Testis (tissue), 5 donors: Measurements from ENCODE around the genes SYMPK and GNG8.

DNA sequence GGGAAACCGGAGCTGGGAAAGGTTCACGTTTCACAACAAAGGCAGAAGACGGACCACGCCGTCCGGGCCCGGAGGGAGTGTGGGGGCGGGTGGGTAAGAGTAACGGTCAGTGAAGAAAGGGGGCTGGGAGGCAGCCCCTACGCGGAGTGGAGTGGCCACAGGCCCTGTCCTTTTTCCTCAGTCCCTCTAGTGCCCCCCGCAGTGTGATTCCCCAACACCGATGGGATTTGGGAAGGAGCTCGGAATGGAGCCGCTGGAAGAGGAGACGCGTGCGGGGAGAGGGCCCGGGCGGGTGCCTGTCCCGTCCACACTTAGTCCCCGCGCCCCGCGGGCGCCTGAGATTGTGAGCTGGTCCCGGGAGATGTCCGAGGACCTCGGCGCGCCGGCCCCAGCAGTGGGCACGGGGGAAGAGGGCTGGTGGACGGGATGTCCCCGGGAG lies 1.5 kb downstream of the SIX5 start:
- PRO-cap, 3 experiments: peak in 3 of 3 experiments; most common plus-strand start position 33 of the sequence (in 3)
- RAMPAGE, long total RNA, 2 experiments: no peak in any of the 2 experiments
- RRBS: 3% methylated on average over 19 of the region's 35 CpGs

DNA sequence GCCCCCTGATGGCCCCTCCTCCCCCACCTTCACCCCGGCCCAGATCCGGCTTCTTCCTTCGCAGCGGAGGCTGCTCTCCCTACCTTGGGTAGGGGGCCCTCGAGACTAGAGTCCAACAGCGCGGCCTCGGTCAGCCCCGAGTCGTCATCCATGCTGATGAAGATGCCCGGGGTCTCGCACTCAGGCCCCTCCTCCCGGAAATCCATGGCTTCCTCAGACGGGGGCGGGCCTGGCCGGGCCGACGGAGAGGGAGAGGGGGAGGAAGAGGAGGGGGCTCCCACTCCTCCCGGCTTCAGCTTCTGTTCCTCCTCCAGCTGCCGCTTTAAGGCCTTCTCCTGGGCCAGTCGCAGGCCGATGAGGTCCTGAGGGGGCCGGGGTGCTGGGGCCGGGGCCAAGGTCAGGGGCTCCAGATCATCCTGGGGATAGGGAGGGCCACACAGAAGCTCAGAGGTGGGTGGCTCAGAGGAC lies 694 bp upstream of the RSPH6A start:
- PRO-cap, 3 experiments: peak in 2 of 3 experiments; most common minus-strand start position 294 of the sequence (in 2)
- RAMPAGE, long total RNA, 2 experiments: no peak in any of the 2 experiments
- RRBS: 13% methylated on average over 16 of the region's 24 CpGs

DNA sequence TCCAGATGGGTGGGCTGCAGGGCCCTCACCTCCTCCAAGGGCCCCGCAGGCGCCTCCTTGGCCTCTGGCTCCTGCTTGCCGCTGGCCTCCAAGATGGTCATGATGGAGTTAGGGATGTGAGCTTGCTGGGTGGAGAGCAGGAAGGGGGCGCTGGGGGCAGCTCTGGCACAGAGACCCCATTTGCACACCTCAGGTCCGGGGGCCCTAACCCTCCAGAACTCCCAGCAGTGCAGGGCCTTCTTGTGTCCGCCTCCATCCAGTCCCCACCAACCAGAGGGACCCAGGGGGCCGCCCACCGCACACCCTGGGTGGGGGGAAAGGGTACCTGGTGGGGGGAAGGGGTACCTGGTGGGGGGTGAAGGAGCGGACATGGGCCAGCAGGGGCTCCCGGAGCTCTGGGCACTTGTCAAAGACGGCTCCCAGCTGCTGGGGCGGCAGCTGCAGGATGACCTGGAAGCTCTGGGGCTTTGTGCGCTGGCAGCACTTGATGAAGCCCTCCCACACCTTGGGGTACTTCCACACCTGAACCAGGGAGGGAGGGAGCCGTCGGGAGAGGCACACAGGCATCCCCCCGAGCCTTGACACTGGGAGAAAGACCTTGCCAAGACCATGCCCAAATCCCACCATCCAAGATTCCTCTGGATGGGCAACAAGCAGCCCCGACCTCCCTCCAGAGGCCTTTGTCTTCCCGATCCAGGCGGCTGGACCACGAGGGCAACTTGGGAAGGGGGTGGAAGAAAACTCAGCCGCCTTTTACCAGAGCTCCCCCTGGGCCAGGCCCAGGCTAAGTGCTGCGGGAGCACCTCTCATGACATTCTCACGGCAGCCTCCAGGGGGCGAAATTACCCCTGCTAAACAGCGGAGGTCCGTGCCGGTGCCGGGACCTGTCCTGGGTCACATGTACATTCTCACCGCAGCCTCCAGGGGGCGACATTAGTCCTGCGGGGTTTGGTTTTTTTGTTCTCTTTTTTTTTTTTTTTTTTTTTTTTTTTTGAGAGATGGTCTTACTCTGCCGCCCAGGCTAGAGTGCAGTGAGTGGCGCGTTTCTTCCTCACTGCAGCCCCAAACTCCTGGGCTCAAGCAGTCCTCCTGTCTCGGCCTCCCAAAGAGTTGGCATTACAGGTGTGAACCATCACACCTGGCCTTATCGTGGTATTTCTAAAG lies 1.7 kb upstream of the RSPH6A start:
- PRO-cap, 3 experiments: peak in 2 of 3 experiments; most common minus-strand start position 786 of the sequence (in 2)
- RAMPAGE, long total RNA, 2 experiments: no peak in any of the 2 experiments
- RRBS: no CpG with 5 or more reads among the region's 36 CpGs

DNA sequence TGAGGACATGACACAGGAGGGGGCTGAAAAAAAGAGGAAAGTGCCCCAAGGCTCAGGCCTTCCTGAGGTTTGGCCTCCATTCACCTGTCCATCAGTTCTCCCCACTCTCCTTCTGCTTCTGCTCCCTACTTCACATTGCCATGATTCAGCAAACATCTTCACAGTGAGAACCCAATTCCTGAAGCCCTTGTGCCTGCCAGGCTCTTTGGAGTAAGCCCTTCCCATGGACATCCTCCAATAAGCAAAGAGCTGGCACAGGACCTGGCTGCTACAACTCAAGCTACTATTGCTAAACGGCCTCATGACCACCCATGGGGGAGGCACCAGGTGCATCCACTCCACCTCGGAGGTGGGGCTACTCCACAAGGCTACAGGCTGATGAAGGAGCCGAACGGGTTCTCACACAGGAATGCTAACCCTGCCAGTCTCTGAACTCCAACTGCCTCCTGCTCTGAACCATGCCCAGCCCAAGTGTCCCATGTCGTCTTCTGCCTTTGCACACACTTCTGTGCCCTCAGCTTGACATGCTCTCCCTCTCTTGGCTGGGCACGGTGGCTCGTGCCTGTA lies 10.0 kb downstream of the SYMPK start:
- PRO-cap, 3 experiments: no peak in any of the 3 experiments
- RAMPAGE, long total RNA, 2 experiments: no peak in any of the 2 experiments
- RRBS: no CpG with 5 or more reads among the region's 7 CpGs

DNA sequence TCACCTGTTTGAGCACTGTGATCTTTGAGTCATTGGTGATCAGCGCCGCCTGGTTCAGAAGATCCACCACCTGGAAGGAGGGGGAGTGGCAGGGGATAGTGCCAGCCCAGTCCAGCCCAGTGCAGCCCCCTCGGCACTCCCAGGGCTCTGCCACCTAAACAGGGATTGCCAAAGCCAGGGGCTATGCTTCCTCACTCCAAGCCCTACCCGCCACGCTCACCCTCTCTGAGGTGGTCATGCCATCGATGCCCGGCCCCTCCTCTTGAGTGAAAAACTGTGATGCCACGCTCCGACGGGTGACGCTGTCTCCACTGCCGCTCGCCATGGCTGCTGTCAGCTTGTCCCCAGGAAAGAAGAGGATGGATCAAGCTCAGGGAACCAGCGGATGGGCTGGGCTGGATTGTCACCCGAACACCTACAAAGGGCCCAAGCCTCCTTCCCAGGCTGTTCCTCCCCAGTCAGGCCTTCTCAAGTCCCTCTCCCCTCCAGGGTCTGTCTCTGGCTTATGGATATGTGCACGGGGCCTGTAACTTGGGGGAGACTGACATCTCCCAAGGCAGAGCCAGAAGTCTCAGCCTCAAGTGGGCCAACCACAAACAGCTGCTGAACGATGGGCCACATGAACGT lies 8.7 kb downstream of the SYMPK start:
- PRO-cap, 3 experiments: no peak in any of the 3 experiments
- RAMPAGE, long total RNA, 2 experiments: no peak in any of the 2 experiments
- RRBS: no CpG with 5 or more reads among the region's 18 CpGs

- PRO-cap, 3 experiments: no peak in any of the 3 experiments
- RAMPAGE, long total RNA, 2 experiments: start-site peak on the minus strand in 1 of 2 experiments, at chr19:45862099-45862339 at its widest, 26 reads per replicate
- RRBS: no CpG with 5 or more reads among the region's 5 CpGs
These were observed 1.1 kb downstream of the SYMPK start for GRCh38 chr19:45861869-45862242.

DNA sequence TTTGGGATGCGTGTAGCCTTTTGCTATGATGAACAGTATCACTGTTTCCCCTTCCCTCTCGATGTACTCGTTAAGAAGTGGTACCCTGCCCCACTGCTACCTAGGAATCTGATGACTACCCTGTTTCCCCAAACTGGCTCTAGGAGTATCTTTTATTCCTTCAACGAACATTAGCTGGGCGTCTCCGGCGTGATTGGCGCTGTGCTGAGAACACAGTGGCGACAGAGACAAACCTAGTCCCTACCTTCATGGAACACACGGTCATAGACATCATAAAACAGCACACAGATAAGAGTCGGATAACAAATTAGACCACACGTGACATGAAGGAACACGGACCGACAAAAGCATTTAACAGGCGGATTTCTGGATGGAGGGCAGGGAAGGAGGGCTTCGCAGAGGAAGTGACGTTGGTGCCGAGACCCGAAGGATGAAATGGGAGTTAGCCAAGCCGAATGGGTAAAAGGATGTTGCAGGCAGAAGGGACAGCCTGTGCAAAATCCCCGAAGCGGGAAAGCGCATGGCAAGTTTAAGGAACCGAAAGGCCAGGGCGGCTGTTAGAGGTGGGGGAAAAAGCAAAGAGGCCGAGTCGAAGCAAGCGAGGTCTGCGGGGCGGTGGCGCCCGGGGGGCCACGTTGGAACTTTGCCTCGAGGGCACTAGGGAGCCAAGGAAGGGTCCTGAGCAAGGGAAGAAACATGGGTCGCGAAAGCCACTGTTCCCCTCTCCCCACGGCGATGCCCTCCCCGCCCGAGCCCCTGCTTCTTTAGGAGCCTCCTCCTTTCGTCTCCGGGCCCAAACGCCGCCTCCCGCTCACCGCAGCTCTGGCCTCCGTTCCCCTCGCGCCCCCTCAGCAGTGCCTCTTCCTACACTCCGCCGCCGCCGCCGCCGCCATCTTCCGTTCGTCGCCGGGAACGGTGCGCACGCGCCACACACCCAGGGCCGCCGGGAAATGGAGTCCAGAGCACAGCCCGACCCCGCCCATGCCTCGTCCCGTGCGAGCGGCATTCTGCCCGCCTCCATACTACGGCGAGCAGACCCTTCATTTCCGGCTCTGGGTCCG lies at the start of gene SYMPK:
Gene SYMPK, minus strand, starts transcription at position 905 of the 1,061 bp plus-strand sequence.
- PRO-cap, 3 experiments: peak in 3 of 3 experiments; most common plus-strand start position 462 of the sequence (in 3); most common minus-strand start position 905 of the sequence (in 3)
- RAMPAGE, long total RNA, 2 experiments: start-site peak on the minus strand in 2 of 2 experiments, centred at positions 888 to 889 of the sequence, 367 to 372 reads per replicate
- RRBS: 1% methylated on average over 12 of the region's 76 CpGs

DNA sequence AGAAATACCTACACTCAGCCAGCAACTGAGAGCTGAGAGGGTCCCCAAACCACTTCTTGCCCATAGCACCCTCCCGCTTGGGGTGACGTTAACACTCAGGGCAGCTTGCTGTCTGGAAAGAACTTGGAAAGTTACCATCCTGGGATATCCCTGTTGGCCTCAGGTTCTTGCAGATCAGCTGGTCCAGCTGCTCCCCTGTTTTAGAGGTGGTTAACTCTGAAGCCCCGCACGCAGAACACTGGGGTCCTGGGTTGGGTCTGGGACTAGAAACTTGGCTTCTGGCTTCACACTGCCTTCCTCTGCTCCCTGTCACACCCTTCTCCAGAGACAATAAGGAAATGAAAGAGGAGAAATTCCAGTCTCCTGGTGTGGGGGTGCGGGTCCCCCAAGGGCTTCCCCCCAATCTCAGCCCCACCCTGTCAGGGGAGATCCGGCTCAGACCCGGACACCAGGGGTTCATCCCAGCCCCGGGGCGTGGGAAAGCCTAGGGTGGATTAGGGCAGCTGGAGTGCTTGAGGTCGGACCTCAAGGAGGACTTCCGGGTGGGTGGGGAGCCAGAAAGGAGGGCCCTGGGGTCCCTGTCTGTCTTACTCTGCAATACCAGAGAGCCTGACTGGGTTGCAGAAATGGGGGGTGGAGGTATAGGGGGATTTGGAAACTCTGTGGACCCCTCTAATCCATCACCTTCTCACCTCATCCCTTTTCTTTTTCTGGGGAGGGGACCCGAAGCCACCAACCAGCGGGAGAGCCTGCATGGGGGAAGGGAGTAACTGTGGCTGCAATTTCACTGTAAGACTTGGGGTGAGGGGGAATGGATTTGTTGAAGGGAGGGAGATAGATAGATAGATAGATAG lies 2.7 kb downstream of the FOXA3 start:
- PRO-cap, 3 experiments: no peak in any of the 3 experiments
- RAMPAGE, long total RNA, 2 experiments: no peak in any of the 2 experiments
- RRBS: 89% methylated on average over 4 of the region's 13 CpGs

DNA sequence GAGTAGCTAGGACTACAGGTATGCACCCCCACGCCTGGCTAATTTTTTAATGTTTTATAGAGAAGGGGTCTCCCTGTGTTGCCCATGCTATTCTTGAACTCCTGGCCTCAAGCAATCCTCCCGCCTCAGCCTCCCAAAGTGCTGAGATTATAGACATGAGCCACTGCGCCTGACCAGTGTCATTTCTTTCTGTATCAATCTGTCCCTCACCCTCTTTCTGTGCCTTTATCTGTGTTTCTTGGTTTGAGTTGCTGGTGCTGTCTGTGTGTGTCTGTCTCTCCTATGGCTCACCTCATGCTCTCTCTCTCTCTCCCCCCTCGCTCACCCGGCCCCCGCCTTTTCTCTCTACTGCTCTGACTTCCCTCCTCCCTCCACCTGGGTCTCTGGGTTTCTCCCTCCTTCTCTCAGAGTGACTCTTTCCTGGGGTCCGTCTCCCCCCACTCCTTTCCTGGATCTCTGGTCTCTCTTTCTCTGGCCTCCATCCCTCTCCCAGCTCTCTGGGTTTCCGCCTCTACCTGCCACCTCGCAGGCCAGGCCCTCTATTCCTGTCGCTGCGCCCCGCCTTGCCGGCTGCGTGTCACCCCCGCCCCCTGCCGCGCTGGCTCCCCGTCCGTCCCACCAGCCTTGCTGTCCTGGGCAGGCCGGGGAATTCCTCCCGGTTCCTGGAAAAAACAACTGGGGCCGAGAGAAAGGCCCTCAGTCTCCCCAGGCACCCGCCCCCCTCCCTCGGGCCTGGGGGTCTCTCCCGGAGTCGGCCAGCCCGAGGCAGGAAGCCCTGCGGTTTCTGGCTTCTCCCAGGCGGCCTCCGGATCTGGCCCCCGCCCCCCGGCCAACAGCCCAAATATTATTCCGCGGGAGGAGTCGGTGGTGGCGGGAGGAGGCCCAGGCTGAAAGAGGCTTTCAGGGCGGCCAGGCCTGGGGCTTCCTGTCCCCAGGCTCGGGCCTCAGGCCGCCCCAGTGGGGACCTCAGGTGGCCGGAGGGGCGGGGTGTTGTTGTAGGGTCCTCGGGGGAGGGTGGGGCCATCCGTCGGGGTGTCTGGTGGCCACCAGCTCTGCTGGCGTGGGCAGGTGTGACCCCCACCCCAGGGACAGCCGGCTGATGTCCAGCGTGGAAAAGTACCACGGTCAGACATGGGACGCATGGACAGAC lies 9.5 kb downstream of the IRF2BP1 start:
- PRO-cap, 3 experiments: no peak in any of the 3 experiments
- RAMPAGE, long total RNA, 2 experiments: no peak in any of the 2 experiments
- RRBS: 20% methylated on average over 20 of the region's 49 CpGs

DNA sequence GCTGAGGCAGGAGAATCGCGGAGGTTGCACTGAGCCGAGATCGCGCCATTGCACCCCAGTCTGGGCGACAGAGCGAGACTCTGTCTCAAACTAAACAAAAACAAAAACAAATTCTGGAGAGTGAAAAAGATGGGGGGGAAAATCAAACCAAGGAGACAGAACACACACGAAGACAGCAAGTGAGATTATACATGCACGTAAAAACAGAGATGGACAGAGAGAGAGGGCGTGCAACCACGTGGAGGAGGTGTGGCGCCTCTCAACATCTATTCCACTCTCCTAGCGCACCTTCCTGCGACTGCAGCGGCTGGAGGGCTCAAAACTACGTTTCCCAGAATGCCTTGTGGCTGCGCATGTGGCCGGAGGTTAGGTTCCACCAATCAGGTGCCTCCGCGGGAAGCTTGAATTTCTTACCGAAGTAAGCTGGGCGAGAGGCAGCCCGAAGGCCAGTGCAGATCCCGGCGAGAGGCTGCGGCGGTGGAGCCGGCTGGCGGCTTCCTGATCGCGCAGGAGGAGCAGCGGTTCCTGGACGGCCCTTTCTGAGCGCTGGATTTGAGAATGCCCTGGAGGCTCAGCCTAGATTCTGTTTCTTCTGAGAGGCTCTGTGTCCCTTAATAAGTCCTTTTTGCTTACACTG lies 13.1 kb upstream of the NANOS2 start:
- PRO-cap, 3 experiments: peak in 3 of 3 experiments; most common plus-strand start position 449 of the sequence (in 2); most common minus-strand start position 302 of the sequence (in 2)
- RAMPAGE, long total RNA, 2 experiments: no peak in any of the 2 experiments
- RRBS: 1% methylated on average over 6 of the region's 34 CpGs

- PRO-cap, 3 experiments: no peak in any of the 3 experiments
- RAMPAGE, long total RNA, 2 experiments: start-site peak on the plus strand in 1 of 2 experiments, at chr19:45999428-45999613 at its widest, 18 reads per replicate
- RRBS: no CpG with 5 or more reads among the region's 33 CpGs
These were observed 4.4 kb downstream of the CCDC61 start for GRCh38 chr19:45999295-46000506.

DNA sequence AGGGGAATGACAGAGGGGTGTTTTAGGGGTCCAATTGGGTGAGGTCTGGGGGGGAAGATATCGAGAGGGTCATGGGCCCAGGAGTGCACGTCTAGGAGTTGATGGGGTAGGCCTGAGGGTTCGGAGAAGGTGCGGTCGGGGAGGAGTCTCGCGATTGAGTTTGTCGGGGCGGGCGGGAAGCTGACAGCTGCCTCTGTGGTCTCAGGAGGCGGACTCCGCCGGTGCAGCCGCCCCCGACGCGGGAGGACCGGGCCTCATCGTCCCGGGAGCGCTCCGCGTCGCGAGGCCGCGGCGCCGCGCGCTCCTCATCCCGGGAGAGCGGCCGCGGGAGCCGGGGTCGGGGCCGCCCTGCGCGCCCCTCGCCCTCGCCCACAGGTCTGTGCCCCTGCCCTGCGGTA lies 7.0 kb downstream of the PGLYRP1 start:
- PRO-cap, 3 experiments: no peak in any of the 3 experiments
- RAMPAGE, long total RNA, 2 experiments: no peak in any of the 2 experiments
- RRBS: 2% methylated on average over 20 of the region's 43 CpGs

DNA sequence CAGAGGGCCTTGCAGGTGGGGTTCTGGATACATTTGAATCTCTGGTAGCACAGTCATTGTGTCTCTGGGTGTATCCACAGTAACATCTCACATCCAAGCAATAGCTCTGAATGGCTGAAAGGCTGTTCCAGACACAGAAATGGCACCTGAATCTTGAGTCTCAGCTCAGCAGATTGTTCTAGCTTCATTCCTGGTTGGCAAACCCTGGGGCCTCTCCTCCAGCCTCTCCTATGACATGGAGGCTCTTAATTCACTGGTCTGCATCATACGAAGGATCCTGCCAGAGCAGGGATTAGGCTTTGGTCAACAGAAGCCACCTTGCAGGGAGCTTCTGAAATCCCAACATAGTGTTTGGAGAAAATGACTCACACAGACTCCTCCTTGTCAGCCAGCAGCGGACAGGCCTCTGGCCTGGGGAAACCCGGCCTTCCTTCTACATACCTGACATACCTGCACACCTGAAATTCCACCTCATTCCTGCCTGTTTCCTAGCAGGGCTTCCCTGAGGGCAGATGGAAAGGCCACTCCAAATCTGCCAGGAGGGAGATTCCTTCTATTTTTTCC lies 18.5 kb upstream of the IGFL1 start:
- PRO-cap, 3 experiments: no peak in any of the 3 experiments
- RAMPAGE, long total RNA, 2 experiments: no peak in any of the 2 experiments
- RRBS: no CpG with 5 or more reads among the region's 3 CpGs

- PRO-cap, 3 experiments: no peak in any of the 3 experiments
- RAMPAGE, long total RNA, 2 experiments: no peak in any of the 2 experiments
- RRBS: no CpG with 5 or more reads among the region's 14 CpGs
These were observed 18.5 kb upstream of the HIF3A start for GRCh38 chr19:46278155-46278892.

DNA sequence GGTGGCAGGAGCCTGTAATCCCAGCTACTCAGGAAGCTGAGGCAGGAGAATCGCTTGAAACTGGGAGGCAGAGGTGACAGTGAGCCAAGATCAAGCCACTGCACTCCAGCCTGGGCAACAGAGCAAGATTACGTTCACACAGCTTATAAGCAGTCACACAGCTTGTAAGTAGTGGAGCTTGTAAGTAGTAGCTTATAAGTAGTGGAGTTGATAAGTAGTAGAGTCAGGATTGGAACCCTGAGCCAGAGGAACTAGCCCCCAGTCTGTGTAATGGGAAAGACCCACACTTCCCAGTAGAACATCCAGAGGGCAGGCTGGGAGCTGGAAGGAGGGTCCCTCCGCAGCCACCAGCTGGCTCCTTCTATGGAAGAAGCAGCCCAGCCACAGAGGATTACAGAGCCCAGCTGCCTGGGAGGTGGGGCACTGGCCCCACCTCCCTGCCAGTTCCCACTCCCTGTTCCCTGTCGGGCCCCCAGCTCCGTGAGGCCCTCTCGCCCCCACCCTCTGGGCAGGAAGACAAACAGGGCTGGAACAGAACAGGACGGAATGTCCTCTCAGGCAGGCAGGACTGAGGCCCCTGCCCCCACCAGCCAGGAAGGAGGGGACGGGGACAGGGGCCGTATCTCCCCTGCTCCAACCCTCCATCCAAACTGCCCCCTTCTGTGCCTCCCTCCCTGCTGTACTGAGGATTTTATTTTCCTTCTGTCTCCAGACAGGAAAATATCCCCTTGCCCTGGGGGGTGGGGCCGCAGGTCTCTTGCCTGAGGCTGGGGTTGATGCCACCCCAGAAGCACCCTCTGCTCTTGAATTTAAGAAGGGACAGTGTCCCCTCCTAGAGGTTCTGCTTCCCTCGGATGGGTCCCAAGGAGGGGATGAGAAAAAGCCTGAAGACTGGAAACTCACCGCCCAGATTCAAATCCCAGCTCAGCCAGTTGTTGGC lies 4.0 kb downstream of the HIF3A start:
- PRO-cap, 3 experiments: peak in 3 of 3 experiments; most common plus-strand start position 593 of the sequence (in 3); most common minus-strand start position 351 of the sequence (in 2)
- RAMPAGE, long total RNA, 2 experiments: no peak in any of the 2 experiments
- RRBS: no CpG with 5 or more reads among the region's 12 CpGs

GRCh38 chr19:46305130-46305532 lies 8.3 kb downstream of the HIF3A start:
- PRO-cap, 3 experiments: peak in 1 of 3 experiments; most common plus-strand start chr19:46305257 (in 1)
- RAMPAGE, long total RNA, 2 experiments: no peak in any of the 2 experiments
- RRBS: no CpG with 5 or more reads among the region's 5 CpGs

DNA sequence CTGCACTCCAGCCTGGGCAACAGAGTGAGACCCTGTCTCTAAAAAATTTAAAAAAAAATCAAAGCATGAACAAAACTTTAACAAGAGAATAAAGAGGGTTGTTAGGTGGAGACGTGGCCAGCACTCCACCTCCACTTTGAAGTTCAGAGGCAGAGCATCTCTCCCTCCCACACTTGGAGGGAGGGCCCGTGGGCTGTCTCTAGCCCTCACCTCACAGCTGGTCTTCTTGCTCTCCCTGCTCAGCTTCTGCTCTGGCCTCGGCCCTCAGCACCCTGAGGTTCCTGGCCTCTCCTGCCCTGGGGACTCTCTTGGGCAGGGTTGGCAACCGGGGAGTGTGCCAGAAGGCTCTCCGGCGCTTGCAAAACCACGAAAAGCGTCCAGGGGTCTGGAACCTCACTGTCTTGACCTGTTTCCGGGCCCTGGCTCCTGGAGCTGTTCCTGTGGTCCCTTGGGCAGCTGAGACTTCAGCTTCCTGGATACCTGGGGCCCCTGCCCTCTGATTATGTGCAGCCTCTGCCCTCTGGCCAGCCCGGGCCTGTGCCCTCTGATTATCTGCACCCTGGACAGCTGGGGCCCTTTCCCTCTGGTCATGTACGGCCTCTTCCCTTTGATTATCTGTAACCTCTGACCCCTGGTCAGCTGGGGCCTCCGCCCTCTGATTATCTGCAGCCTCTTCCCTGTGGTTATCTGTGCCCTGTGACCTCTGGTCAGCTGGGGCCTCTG lies 2.2 kb downstream of the CCDC8 start:
- PRO-cap, 3 experiments: no peak in any of the 3 experiments
- RAMPAGE, long total RNA, 2 experiments: no peak in any of the 2 experiments
- RRBS: 66% methylated on average over 6 of the region's 12 CpGs

DNA sequence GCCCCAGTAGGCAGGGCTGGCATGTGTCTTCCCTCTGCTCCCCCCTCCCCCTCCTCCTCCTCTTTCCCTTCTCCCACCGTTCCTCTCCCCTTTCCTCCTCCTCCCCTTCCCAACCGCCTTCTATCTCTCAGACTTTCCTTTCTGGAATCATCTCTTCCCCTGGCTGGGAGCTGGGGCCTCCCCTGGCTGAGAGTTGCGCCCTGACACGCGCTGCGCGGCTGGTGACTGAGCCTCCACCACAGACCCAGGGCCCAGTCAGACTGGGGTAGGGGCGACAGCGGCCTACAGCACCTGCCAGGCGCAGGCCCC lies 2.8 kb downstream of the PNMA8B start:
- PRO-cap, 3 experiments: peak in 3 of 3 experiments; most common plus-strand start position 258 of the sequence (in 3); most common minus-strand start position 112 of the sequence (in 1)
- RAMPAGE, long total RNA, 2 experiments: no peak in any of the 2 experiments
- RRBS: no CpG with 5 or more reads among the region's 10 CpGs

- PRO-cap, 3 experiments: peak in 2 of 3 experiments; most common minus-strand start chr19:46634226 (in 1)
- RAMPAGE, long total RNA, 2 experiments: no peak in any of the 2 experiments
- RRBS: no CpG with 5 or more reads among the region's 49 CpGs
These were observed 1.9 kb downstream of the GNG8 start for GRCh38 chr19:46633908-46634761.

- PRO-cap, 3 experiments: no peak in any of the 3 experiments
- RAMPAGE, long total RNA, 2 experiments: no peak in any of the 2 experiments
- RRBS: 5% methylated on average over 12 of the region's 37 CpGs
These were observed at the start of gene GNG8 for GRCh38 chr19:46635846-46636901. Gene GNG8 (minus strand): TSS chr19:46636202.